Cerebral cortex (tissue), 2 donors: ENCODE data around the genes FXYD6 and RPS25.

- PRO-cap, 2 experiments = peak in 1 of 2 experiments; most common plus-strand start chr11:117877039 (in 1); most common minus-strand start chr11:117876403 (in 1)
These were observed at the start of gene FXYD6 for GRCh38 chr11:117876292-117877099. Gene FXYD6 (minus strand): TSS chr11:117876658.

DNA sequence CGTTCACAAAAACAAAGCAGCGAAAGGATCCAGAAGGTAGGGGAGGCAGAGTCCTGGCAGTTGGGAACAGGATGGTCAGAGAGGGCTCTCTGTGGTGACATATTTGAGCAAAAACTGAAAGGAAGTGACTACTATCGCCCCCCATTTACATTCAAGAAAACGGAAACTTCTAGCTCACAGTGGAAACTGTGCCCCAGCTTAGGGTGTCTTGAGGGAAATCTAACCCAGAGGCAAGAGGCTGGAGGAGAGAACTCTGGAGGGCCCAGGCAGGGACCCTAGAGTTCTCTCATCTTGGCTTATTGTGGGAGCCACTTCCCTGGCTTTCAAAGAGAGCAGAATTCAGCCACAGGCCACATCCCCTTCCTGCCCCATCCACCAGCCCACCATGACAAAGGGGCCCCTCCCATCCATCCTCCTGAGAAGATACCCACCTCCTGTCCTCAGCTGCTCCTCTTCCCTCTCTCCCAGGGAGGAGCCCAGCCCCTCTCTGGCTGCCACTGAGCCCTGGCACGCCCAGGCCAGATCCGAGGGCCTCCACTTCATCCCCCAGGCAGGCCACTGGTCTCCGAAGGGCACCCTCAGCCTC, 1.5 kb upstream of the TMPRSS13 start:
- PRO-cap, 2 experiments = no peak in any of the 2 experiments

- PRO-cap, 2 experiments = no peak in any of the 2 experiments
These were observed 7.5 kb downstream of the IL10RA start for GRCh38 chr11:117993658-117994217.

GRCh38 chr11:117994218-117994819, 8.1 kb downstream of the IL10RA start:
- PRO-cap, 2 experiments = no peak in any of the 2 experiments

GRCh38 chr11:117997352-117997657, 11.1 kb downstream of the IL10RA start:
- PRO-cap, 2 experiments = no peak in any of the 2 experiments

DNA sequence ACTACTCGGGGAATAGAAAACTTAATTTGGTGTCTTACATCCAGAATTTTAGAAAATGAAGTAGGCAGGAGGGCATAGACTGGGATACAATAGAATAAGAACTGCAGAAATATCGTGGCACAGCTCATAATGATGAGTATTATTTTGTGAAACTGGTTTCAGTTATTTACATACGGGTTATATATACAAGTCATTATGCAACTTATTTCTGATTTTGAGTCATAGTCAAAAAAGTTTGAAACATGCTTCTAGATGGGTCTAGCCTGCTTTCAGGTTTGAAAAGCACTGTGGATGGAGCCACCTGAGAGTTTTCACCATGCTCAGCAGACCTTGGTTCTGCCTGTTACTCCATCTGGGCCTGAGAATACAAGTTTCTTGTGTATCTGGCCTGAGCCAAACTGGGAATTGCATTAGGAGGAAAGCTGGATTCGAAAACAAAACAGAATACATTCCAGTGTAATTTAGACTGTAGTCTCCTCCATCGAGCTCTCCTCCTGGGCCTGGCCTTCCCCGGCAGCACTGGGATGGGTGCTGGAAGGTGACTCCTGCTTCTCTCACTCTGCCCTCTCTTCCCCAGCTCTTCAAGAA, 12.0 kb downstream of the IL10RA start:
- PRO-cap, 2 experiments = no peak in any of the 2 experiments

DNA sequence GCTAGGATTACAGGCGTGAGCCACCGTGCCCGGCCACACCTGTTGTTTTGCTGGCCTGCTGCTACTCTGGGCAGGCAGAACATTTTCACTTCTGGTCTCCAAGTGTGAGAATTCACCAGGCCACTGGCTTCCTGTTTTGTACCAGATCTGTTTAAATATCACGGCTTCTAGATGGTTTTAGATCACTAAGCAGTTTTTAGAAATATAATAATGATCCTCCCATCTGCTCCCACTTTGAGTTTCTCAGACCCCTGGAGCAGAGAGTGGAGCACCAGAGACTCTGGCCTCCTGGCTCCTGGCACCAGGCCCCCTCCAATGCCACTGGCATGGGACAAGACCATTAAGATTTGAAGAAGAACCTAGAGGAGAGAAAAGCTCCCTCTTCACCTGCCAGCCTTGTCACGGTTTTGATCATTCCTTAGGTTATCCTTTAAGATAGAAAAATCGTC, 22.0 kb downstream of the IL10RA start:
- PRO-cap, 2 experiments = no peak in any of the 2 experiments

DNA sequence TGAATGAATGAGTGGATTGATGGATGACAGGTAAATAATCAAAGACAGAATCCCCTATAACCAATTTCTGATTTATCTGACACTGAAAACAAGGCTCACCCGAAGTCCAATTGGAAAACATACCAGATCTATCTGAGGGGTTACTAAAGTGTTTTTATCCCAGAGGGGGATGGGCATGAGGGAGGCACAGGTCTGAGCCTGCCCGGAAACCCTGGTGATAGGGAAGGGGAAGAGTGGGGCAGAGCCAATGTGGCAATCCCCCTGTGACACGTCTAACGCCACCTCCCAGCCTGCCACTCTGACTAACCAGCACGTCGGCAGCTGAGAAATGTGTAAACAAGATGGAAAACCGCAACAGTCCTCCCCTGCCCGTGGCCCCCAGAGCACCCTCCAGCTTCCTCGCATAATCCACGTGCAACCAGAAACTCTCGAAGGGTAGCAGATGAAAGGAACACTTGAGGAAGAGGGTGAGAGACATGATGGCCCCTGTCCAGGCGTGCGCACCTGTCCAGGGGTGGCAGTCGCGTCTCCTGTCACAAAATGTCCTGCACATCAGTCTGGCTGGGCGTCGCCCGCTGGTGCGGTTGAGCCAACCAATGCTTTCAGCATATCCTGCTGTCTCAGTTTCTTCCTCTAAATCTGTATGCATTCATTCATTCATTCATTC, 4.4 kb downstream of the TMPRSS4 start:
- PRO-cap, 2 experiments = no peak in any of the 2 experiments

DNA sequence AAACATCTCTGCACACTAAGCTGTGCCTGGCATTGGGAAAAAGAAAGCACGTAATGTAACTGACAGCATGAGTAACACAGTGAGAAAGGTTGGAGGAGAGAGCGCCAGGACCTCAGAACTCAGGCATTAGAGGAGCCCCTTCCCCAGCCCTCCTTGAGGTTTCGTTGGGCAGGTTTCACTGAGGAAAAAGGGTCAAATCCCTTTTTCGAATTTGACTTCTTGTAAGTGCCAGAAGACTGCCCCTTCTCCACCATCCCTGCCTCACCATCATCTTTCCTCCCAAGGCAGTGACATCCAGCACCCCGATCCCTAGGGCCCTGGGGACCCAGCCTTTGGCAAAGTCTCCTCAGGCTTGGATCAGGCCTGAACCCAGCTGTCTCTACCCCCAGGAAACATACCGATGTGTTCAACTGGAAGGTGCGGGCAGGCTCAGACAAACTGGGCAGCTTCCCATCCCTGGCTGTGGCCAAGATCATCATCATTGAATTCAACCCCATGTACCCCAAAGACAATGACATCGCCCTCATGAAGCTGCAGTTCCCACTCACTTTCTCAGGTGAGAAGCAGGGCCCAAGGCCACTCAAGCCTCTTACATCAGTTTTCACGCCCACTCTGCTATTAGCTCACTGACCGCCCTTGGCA, 26.2 kb upstream of the SMIM35 start:
- PRO-cap, 2 experiments = no peak in any of the 2 experiments

GRCh38 chr11:118142618-118143220, 9.9 kb downstream of the SCN4B start:
- PRO-cap, 2 experiments = no peak in any of the 2 experiments

DNA sequence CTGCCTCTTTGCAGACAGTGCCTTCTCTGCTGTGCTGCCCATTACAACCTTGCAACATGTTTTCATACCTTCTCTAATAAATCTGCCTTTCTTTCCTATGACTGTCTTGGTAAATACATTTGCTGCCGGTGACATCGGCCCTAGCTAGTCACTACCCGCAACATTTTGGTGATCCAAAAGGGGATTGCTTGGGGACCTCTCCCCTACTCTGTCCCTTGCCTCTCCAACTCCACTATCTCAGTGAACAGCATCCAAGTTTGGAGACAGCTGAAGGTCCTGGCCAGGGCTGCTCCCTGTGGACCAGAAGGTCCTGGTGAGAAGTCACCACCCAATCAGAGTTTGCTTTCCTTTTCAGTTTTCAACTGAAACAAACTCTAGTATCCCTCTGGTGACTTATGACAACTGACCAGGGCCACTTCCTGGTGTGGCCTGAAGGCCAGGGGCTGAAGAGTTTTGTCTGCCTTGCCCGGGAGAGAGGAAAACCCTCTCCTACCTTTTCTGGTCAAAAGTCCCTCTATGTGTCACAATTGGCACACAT, 5.2 kb downstream of the JAML start:
- PRO-cap, 2 experiments = no peak in any of the 2 experiments

- PRO-cap, 2 experiments = no peak in any of the 2 experiments
These were observed 11.3 kb downstream of the MPZL3 start for GRCh38 chr11:118240940-118241232.

DNA sequence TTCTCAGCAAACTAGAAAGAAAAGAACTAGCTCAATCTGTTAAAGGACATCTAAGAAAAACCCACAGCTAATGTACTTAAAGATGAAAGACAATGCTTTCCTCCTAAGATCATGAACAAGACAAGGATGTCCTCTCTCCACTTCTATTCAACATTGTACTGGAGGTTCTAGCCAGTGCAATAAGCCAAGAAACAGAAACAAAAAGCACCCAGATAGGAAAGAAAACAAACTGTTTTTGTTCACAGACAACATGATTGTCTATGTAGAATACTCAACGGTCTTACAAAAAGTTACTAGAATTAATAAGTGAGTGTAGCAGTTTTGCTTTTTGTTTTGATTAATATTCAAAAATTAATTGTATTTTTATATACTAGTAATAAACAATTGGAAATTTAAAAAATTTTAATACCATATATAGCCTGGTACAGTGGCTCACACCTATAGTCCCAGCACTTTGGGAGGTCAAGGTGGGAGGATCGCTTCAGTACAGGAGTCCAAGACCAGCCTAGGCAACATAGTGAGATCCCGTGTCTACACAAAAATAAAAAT, 7.7 kb downstream of the CD3D start:
- PRO-cap, 2 experiments = no peak in any of the 2 experiments

DNA sequence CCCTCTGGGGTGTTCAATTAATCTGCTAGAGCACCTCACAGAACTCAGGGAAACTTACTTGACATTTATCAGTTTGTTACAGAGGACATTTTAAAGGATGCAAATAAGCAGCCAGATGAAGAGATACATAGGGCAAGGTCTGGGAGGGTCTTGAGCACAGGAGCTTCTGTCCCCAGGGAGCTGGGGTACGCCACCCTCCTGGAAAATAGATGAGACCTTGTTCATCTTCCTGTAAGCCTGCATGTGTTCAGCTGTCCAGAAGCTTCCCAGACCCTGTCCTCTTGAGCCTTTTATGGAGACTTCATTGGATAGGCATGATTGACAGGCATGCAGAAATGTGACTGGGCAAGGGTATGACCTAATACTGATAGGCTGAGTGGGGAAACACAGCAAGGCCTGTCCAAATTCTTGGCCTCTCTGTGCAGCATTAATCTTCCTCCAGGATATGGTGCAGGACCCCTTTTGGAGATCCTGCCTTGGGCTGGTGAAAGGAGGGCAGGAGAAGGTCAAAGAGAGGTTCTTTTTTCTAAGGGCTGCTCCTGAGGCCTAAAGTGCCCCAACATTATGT, 15.7 kb downstream of the ARCN1 start:
- PRO-cap, 2 experiments = no peak in any of the 2 experiments

GRCh38 chr11:118601126-118602245, 5.9 kb upstream of the PHLDB1 start:
- PRO-cap, 2 experiments = no peak in any of the 2 experiments

DNA sequence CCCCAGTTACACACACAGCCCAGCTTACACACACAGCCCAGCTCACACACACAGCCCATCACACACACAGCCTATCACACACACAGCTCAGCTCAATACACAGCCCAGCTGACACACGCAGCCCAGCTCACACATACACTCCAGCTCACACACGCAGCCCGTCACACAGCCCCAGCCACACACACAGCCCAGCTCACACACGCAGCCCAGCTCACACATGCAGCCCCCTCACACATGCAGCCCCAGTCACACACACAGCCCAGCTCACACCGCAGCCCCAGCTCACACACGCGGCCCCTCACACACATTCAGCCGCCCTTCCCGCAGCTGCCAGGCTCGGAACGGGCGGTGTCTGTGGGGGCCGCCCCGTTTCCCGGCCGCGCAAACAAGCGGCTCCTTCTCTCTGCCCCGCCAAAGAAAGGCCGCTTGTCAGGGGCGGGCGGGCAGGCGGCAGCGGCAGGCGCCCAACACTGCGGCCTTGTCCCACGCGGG, 1.9 kb downstream of the PHLDB1 start:
- PRO-cap, 2 experiments = peak in 1 of 2 experiments; most common plus-strand start position 425 of the sequence (in 1); most common minus-strand start position 310 of the sequence (in 1)

DNA sequence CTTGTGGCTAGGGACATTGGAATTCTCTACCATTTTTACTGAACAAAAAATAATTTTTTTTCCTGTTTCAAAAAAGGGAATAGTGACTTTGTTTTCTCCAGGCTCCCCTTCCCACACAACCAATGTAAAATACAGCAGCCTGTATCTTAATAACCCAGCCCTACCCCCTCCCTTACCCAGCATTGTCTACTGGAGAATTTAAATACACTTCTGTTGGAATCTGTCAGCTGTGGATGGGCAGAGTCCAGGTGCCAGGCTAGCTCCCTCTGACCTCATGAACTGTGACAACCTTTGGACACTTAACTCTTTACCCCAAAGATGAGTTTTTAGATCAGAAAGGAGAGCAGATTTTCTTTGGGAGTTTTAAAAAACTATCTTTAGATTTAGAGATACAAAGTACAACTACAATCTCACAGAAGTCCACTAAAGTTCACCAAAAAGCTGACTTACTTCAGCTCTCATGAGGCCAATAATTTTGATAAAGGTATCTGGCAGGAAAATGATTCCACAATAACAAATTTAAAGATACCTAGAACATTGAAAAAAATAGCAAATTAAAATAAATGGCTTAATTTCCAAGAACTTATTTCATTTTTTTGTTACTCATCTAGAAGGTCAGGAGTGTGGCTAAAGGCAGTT, 42.8 kb downstream of the DDX6 start:
- PRO-cap, 2 experiments = no peak in any of the 2 experiments

- PRO-cap, 2 experiments = no peak in any of the 2 experiments
These were observed 30.0 kb upstream of the DDX6 start for GRCh38 chr11:118820865-118821390.

GRCh38 chr11:119017874-119018912, at the start of gene RPS25:
Gene RPS25 (minus strand): TSS chr11:119018343.
- PRO-cap, 2 experiments = peak in 2 of 2 experiments; most common plus-strand start chr11:119018483 (in 1); most common minus-strand start chr11:119018343 (in 2)

DNA sequence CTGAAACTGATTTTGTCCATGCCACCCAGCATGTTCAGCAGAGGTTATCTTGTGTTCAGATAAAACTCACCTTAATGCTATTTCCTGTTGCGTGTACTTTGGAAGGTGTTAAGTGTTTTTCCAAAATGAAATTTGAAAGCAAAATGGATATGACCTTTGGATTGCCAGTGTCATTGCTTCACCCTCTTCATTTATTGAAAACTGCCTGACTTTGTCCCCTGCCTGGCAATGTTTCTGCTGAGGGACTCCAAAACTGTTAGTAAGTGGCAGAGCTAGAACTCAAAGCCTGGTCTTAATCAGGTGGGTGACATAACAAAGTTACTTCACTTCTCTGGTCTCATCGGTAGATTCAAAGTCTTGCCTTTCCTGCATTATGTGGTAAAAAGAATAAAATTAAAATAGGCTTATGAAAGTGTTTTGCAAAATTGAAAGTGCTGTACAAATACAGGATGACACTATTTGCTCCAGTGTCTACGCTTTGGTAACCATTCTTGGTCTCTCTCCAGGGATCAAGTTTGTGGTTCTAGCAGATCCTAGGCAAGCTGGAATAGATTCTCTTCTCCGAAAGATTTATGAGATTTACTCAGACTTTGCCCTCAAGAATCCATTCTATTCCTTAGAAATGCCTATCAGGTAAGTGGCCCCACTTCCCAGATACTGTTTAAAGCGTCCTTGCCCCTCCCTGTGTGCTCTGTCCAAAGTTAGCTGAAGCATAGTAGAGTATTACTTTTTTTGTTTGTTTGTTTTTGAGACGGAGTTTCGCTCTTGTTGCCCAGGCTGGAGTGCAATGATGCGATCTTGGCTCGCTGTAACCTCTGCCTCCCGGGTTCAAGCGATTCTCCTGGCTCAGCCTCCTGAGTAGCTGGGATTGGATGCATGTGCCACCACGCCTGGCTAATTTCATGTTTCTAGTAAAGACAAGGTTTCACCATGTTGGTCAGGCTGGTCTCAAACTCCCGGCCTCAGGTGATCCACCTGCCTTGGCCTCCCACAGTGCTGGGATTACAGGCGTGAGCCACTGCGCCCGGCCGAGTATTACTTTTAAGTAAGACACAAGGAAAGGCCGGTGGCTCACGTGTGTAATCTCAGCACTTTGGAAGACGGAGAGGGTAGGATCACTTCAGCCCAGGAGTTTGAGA, 3.1 kb downstream of the TRAPPC4 start:
- PRO-cap, 2 experiments = no peak in any of the 2 experiments